Mesenchymal stem cell of the bone marrow (primary cell): Measurements from ENCODE around the genes DCAF12 and CNTFR.

- CAGE, long polyA plus RNA, result no peak
Measured at GRCh38 chr9:33256744-33257229, 7.7 kb downstream of the BAG1 start.

GRCh38 chr9:33289231-33289971, 915 bp upstream of the NFX1 start:
- CAGE, long polyA plus RNA, result no peak

GRCh38 chr9:33329882-33330406, 39.6 kb downstream of the NFX1 start:
- CAGE, long polyA plus RNA, result no peak

DNA sequence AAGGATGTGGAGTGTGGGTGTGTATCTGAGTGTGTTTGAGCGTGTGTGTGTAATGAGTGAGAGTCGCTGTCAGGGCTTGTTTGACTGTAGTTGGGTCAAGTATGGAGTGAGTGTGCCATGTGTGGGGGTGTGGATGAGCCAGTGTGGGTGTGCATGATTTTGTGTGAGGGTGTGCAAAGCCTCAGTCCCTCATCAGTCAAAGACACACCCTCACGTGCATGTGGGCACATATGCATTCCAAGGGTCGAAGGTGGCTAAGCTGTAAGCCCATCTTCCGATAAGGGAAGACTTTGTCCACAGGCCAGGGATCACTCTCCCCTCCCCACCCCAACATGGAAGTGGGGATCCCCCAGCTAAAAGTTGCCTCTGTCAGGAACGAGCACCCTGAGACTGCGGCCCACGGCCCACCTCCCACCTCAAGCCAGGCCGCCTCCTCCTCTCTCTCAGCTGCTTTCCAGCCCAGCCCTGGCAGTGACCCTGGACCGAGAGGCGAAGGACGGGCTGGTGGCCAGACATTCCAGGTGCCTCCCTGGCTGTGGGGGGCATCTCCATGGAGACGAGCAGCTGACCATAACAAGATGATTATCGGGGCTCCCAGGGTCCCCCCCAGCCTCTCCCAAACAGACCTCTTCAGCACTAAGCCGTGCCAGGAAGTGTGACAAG, 12.8 kb downstream of the AQP3 start:
- CAGE, long polyA plus RNA, result no peak

DNA sequence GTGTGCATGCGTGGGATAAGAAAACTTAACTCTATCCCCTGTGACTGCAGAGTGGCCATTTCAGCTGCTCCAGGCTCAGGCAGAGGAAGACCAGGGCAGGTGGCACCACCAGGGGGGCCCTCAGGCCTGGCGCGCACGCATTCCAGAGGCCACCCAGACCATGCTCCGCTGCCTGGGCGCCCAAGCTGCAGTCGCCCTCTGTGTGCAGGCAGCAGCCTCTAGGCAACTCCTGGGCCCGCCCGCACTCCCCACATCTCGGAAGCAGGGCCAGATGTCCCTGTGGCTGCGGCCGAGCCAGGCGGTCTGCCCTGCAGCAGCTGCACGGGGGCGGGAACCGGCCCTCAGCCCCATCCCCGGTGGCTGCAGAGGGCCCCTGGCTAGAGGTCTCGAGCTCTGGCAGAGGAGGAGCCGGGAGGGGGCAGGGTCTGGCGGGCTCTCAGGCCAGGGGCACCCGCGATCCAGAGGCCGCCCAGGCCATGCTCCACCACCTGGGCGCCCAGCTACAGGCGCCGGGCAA, 626 bp upstream of the ANKRD18B start:
- CAGE, long polyA plus RNA, result no peak

GRCh38 chr9:33759807-33760135, 35.6 kb upstream of the PRSS3 start:
- CAGE, long polyA plus RNA, result no peak

DNA sequence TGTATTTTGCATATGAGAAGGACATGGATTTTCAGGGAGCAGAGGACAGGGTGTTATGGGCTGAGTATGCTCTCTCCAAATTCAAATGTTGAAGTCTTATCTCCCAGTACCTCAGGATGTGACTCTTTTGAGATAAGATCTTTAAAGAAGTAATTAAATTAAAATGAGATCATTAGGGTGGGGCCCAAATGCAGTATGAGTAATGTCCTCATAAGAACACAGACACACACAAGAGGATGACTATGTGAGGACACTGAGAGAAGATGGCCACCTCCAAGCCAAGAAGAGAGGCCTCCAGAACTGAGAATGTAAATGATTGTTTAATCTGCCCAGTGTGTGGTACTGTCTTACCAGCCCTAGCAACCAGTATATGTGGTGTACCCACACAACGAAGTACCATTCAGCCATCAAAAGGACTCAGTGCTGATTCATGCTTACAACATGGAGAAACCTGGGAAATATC, 24.9 kb upstream of the PRSS3 start:
- CAGE, long polyA plus RNA, result no peak

DNA sequence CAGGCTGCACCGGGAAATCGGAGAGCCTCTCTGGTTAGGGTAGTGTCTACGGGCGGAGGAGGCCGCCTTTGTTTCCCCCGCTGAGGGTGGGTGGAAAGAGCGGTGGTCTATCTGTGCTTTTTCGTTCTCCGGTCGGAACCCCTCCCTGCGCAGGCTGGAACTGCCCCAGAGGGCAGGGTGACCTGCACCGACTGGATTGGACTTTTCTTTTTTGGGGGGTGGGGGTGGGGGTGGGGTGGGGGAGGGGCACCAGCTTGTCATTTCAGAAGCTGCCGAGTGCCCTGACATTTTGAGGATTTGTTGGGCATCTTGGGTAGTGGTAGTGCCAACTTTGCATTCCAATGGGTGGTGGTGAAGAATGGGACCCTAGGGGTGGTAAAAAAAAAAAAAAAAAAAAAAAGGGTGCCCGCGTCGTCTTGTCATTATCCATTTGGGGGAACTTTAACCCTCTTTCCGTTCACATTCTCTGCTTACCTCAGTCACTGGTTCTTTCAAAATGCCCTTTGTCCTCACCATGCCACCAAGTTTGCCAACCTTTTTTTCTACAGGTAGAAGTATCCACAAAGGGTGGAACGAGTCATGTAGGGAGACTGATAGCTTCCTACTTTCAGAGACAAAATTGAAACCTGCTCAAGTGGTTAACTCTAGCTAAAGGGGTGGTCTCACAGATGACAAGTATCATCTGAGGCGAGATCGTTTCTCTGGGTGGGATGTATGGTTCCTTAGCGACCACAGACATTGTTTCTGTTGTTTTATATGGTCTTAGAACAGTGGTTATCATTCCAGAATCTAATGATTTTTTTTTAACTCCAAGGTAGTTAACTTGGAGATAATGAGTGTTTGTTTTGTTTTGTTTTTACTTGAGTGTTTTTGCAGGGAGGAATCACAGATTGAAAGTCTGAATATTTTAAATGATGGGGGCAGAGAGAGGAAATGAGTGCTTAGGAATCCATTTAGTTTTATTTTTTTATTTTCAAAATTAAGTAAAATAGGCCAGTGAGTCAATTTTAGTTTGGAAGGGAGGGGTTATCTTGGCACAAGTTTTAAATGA, 1.5 kb downstream of the UBE2R2 start:
- CAGE, long polyA plus RNA, result no peak

DNA sequence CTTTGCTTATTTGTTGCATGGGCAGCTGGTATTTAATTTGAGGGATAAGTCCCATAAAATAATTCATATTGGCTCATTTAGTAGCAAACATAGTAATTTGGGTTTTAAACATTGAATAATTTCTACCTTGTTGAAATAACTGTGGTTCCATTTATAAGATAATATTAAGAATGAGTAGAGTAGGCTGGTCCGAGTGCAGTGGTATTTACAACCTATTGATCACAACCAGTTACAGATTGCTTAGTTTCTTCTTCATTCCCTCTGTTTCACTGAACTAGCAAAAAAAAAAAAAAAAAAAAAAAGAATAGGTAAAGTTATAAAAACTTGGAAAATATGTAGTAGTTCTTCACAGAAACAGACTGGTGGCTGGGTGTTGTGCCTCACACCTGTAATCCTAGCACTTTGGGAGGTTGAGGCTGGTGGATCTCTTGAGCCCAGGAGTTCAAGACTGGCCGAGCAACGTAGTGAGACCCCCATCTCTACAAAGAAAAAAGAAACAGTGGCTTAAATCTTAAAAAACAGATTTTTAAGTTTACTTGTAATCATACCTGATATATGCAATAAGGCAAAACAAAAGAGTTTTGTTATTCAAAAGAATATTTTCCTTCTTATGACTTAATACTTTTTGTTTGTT, 14.0 kb downstream of the UBE2R2 start:
- CAGE, long polyA plus RNA, result no peak

- CAGE, long polyA plus RNA, result no peak
Measured at GRCh38 chr9:33918246-33918561, 101.2 kb downstream of the UBE2R2 start.

GRCh38 chr9:33932887-33933793, 115.5 kb downstream of the UBAP2 start:
- CAGE, long polyA plus RNA, result no peak

- CAGE, long polyA plus RNA, result no peak
Measured at GRCh38 chr9:33943873-33944780, 104.6 kb downstream of the UBAP2 start.

DNA sequence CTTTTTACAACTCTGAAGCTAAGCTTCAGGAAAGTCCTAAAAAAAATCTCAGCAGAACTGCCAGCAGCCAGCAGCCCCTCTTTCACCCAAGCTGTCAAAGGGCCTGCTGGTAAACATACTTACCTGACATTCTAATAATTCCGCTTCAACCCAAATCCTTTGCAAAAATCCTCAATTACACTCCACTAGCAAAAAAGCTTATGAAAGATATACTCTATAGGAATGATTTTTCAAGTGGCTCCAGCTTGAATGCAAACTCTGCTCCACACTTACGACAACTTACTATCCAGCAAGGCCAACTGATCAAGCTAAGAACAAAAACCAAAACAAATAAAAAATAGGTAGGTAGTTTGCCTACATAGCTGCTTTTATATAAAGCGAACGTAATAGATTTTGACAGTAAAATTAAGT, 66.6 kb downstream of the UBAP2 start:
- CAGE, long polyA plus RNA, result no peak

DNA sequence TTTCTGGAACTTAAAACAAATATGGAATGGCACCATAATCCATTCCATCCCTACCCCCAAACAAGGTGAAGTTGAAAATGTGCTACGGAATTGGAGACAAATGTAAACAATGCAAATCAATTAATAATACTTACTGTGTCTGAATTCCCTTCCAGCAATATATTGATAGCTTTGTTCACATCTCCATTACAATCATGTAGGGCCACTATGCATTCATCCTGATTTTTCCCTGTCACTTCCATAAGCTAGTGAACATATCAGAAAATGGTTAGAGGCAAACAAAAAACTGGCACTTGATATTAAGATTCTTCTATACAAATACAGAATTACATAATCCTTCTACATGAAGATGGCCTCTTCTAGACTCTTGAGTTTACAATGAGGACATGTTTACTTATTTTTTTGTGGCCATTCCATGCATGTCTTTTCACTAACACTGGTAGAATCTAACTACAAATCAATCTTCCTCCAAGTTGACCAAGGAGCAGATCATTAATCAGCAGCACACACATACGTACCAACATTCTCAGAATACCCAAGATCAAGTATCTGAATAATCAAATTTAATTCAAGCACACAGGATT, 52.5 kb downstream of the UBAP2 start:
- CAGE, long polyA plus RNA, result no peak

GRCh38 chr9:34126123-34127312, at the start of gene DCAF12:
Gene DCAF12, minus strand, starts transcription at chr9:34126698.
- CAGE, long polyA plus RNA, result no peak

DNA sequence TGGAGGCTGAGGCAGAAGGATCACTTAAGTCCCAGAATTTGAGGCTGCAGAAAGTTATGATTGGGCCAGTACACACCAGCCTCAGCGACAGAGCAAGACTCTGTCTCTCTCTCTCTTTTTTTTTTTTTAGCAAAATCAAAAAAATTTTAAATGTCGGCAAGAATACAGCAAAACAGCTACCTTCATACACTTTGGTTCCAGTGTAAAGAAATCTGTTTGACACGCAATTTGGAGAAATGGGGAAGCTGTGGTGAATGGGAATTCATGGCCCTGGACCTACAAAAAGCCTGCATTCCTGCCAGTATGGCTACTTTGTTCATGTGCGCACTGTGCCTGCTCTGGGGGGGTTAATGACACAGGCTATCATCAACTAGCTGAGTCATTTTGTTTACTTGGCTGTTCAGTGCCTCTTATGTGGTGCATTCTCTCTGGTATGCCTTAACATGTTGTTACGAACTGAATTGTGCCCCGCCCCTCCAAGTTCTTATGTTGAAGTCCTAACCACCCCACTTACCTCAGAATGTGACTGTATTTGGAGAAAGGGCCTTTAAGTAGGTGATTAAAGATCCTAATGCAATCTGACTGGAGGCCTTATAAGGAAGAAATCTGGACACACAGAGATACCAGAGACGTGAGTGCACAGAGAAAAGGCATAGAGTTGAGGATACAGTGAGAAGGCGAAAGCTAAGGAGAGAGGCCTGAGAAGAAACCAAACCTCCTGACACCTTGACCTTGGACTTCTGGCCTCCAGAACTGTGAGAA, 20.5 kb upstream of the UBAP1 start:
- CAGE, long polyA plus RNA, result no peak

DNA sequence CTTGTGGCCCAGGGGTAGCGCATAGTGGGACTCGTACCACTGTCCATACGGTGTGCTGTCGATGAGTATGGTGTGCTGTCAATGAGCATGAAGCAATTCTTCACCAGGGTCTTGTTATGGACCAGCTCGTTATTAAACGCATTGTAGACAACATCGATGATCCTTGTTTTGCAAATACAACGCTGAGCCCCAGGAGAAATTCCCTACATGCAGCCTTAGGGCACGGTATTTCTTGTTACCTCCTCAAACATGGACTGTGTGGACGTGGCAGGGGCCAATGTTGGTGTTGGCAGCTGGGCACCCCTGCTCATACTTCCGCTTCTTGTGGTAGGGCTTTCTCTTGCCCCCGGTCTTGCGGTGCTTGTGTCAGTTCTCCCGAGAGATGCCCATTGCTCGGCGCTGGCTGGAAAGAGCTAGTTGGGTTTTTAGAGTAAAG, 45.4 kb downstream of the UBAP1 start:
- CAGE, long polyA plus RNA, result no peak

GRCh38 chr9:34374869-34375654, 1.6 kb downstream of the MYORG start:
- CAGE, long polyA plus RNA, result no peak

- CAGE, long polyA plus RNA, result no peak
Measured at GRCh38 chr9:34428456-34429157, 29.8 kb downstream of the FAM219A start.

DNA sequence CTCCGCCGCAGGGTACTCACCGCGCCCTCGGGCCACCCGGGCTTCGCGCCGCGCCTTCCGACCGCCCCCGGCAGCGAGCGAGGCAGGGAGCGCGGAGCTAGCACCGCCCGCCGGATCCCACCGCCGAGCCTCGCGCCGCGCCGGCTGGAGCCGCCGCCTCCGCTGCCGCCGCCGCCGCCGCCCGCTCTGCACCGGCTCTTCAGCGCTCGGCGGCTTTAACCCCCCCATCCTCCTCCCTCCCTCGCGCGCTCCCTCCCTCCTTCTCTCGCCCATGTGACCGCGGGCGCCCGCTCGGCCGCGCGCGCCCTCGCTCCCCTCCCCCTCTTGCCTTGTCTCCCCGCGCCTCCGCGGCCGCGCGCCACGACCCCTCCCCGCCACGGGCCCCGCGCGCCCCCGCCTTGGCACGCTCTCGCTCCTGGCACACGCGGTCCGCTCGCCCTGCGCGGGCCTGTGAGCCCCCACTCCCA, at the start of gene CNTFR:
Gene CNTFR (minus strand): TSS at position 190 of the 467 bp plus-strand sequence.
- CAGE, long polyA plus RNA, result no peak